Thoracic aorta endothelial cell (primary cell): ENCODE data around the genes VCX, CLDN34 and MSL3.

GRCh38 chrX:3817325-3818130 is 104.1 kb upstream of the PRKX start:
- CAGE, long polyA plus RNA, result no peak

DNA sequence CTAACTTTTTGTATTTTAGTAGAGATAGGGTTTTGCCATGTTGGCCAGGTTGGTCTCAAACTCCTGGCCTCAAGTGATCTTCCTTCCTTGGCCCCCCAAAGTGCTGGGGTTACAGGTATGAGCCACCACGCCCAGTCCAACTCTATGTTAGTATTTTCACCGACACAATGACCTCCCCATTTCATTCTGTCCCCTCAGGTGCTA is 146.0 kb downstream of the VCX3A start:
- CAGE, long polyA plus RNA, result no peak

GRCh38 chrX:7842864-7843410 is at the start of gene VCX:
VCX (plus strand) TSS chrX:7843171.
- CAGE, long polyA plus RNA, result no peak

- CAGE, long polyA plus RNA, result no peak
These were observed 16.8 kb downstream of the FAM9A start for GRCh38 chrX:8784329-8784782.

DNA sequence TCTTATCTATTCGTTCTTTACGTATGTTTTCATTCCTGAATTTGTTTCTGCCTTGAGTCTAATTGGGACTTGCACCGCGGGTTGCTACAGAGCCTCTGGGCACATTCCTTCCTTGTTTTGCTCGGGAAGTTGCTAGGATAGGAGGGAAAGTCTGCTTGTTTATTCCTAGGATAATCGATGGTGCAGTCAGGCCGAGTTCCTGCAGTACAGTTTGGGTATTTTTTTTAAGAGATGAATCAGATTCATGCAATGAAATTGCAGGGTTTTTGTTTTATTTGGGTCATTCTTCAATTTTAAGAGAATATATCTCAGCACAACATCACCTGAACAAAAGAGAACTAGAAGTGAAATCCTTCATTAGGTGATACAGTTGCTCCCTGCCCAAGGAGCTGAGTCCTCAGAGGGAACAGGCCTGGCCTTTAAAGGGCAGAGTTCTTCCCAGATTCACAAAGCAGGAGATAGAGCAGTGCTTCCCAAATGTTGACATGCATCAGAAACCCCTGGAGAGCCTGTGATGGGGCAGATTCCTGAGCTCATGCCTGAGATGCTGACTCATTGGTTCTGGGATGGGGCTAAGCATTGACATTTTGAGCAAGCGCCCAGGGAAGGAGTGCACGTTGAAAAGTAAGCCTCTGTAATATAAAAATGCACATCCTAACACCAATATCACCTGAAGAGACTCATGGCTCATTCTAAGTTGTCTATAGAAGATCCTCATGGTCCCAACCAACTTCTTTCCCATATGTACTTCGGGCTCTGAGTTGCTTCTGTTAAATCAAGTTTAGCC is 115.0 kb upstream of the FAM9B start:
- CAGE, long polyA plus RNA, result no peak

DNA sequence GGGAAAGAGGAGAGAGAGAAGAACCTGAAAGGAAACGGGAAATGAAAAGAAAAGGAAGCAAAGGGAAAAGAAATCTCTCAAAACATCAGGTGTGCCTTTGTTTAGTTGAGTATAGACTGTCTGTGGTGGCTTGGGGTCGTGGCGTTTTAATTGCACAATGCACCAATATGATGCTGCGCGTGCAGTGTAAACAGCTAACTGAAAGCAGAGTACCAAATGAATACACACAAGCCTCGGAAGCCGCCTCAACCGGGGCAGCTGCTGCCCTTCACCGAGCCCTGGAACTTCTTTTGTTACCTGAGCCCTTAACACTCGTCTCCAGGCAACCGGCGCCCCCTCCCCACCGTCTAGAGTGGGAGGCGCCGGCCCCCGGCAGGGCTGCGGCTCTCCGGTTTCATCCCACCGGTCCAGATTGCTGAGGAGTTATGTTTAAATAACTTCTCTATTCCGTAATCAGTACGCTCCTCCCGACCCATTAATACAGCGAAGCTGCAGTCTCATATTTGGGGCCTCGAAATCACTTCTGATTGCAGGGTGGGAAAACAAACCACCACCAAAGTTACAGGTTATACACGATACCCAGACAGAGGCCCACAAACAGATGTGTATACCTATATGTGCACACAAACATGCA is 173.2 kb upstream of the TBL1X start:
- CAGE, long polyA plus RNA, result no peak

- CAGE, long polyA plus RNA, result no peak
These were observed 123.6 kb upstream of the TBL1X start for GRCh38 chrX:9340848-9342054.

DNA sequence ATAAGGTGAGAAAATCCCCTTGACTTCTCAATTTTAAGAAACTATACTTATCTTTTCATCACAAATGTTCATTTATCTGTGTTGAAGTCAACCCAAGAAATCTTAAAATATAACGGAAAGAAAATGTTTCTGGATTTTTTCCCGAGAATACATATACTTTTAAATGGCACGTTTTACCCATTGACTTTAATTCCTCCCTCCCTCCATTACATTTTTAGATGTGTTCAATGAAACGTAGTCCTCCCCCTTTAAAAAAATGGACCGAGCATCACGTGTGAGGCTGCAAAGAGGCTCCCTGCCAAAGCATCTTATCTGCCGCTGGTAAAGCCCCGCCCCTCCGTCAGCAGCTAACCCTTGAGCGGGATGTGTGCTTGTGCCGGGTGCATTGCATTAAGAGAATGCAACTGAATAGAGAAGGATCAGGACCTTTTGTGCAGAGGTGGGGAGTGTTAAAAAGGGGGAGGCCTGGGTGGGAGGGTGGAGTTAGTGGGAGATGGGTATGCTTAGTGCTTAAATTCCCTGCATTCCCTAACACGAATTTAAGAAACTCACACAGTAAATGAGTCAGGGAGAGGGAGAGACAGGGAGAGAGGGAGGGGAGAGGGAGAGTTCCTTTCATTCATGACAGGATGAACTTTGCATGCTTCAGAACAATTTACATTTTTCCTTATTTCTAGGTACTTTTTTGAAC is 65.9 kb downstream of the TBL1X start:
- CAGE, long polyA plus RNA, result no peak

- CAGE, long polyA plus RNA, result no peak
These were observed 108.6 kb downstream of the TBL1X start for GRCh38 chrX:9573269-9574007.

DNA sequence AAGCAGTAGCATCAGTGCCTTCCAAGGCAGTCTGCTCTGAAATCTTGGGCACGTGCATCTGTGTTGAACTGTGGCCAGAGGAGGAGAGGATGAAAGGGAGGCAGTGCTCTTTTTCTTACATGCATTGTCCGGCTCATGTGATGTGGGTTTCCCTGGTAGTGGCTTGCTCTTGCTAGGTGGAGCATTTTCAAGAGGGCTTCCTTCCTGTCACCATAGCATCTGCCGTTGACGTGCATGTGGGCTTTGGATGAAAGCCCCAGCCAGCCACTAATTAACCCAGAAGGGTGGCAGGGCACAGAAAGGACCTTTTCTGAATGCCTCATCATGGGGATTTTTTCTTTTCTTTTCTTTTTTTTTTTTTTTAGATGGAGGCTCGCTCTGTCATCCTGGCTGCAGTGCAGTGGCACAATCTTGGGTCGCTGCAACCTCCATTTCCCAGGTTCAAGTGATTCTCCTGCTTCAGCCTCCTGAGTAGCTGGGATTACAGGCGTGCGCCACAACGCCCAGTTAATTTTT is 121.3 kb downstream of the GPR143 start:
- CAGE, long polyA plus RNA, result no peak

DNA sequence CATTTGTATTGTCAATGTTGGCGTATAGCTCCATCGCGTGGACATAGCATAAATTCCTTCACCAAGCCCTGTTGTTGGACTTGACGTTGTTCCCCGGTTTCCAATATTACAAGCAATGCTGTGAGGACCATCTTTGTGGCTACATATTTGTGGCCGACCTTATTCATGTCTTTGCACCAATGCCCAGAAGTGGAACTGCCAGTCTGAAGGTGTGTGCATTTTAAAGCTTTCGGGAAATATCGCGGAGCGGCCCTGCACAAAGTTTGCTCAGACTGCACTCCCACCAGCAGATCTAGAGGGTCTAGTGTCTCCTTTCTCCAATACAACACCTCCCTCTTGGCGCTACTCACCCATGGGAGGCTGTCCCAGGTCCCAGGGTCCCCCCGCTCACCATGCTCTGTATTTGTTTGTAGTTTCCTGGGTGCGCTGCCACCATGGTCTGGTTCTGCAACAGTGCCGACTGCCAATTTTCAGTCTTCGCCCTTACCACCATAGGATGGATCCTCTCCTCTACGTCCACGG is at the start of gene CLDN34:
Gene CLDN34, plus strand, starts transcription at position 435 of the 522 bp plus-strand sequence.
- CAGE, long polyA plus RNA, result no peak

- CAGE, long polyA plus RNA, result no peak
These were observed 45.2 kb upstream of the CLCN4 start for GRCh38 chrX:10111380-10112215.

- CAGE, long polyA plus RNA, result no peak
These were observed 14.6 kb upstream of the CLCN4 start for GRCh38 chrX:10142092-10142595.

DNA sequence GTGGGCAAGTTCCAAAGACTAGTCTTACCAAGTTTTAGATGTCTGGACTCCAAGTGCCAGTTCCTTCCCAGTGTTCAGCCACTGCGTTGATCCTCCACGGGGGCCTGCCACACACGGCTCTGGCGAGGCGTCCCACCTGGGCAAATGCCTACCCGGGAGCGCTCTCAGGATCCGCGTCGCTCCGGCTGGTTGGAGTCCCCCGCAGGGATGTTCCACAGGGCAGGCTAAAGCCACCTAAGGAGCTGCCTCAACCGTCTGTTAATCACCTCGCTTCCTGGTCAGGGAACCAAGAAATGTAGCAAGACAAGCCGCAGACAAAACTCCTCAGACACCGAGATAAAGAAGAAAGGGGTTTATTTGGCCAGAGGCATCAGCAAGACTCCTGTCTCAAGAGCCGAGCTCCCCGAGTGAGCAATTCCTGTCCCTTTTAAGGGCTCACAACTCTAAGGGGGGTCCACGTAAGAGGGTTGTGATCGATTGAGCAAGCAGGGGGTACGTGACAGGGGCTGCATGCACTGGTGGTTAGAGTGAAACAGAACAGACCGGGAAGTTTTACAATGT is 30.7 kb downstream of the MID1 start:
- CAGE, long polyA plus RNA, result no peak

DNA sequence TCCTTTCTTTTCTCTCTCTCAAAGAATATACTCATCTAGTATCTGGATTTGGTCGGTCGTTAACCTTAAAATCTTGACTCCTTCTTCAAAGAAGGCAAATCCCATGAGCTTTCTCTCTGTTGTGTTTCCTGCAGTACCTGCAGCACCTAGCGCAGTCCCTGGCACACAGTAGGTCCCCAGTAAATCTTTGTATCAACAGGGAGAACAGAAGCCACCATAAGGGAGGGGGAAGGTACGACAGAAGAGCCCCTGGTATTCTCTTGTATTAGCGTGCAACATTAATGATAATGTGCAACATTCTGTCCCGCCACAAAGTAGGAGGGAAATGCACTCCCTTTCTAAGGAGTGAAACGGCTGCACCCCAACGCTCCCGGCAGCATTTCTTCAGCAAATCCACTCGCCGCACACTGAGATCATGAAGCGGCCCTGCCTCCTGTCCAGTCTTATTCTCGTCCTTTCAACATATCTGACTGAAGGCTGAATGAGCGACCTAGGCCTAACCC is 133.6 kb downstream of the AMELX start:
- CAGE, long polyA plus RNA, result no peak

DNA sequence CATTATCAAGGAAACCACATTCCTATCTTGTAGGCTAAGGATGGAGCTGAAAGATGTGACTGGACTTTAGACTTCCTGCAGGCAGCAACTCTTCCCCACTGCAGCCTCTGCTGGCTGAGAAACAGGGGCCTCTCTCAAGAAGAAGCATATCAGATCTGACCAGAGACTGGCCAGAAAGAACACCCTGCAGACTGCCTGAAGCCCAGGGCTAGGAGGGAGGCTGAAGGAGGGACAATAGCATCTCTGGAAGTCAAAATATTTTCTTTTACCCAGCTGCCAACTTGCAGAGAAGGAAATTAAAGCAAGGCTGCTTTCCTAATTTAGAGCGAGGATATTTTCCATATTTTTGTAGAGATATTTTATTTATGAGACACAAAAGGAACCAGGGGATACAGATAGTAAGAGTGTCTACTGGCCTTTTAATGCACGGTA is 168.5 kb downstream of the AMELX start:
- CAGE, long polyA plus RNA, result no peak

DNA sequence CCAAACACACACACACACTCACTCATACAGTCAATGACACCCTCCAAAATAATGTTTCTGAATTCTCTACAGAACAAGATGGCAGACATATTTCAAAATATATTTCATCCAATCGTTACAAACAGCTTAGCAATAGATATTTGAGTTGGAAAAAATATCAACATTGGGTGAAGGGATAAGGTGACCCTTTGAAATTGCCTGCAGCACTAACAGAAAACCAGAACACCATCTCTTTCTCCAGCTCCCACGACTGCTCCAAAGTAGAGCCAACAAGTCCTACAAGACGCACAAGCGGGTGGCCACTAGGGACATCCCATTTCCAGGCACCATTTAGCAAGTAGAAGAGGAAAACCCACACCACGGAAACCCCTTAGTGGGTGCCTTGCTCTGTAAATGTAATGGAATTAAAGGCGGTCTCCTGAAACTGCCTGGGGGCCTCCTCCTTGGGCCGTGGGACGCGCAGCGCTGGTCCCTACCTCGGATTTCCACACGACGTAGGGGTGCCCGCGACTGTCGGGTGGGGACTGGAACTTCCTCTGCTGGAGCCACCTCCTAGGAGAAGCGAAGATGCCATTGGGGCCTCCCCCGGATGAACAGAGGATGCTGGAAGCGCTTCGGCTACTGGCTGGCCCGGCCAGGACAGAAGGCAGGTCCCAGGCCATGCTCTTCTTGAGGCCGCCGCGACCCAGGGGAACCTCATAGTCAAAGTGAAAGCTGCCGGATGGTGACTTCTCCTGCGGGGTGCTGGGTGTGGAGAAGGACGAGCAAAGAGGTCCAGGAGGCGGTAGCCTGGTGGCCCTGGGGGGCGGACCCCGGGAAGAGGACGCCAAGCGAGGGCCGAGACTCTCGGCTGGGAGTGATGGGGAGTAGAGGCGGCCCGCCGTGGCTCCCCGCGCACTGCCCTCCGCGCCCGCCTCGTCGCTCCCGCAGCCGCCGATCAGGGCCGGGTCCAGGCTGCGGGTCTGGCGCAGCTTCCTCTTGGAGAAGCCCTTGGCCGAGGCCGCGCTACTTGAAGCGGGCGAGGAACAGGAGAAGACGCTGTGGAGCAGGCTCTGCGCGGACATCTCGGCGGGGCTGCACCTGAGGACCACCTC is 1.6 kb downstream of the ARHGAP6 start:
- CAGE, long polyA plus RNA, result no peak

DNA sequence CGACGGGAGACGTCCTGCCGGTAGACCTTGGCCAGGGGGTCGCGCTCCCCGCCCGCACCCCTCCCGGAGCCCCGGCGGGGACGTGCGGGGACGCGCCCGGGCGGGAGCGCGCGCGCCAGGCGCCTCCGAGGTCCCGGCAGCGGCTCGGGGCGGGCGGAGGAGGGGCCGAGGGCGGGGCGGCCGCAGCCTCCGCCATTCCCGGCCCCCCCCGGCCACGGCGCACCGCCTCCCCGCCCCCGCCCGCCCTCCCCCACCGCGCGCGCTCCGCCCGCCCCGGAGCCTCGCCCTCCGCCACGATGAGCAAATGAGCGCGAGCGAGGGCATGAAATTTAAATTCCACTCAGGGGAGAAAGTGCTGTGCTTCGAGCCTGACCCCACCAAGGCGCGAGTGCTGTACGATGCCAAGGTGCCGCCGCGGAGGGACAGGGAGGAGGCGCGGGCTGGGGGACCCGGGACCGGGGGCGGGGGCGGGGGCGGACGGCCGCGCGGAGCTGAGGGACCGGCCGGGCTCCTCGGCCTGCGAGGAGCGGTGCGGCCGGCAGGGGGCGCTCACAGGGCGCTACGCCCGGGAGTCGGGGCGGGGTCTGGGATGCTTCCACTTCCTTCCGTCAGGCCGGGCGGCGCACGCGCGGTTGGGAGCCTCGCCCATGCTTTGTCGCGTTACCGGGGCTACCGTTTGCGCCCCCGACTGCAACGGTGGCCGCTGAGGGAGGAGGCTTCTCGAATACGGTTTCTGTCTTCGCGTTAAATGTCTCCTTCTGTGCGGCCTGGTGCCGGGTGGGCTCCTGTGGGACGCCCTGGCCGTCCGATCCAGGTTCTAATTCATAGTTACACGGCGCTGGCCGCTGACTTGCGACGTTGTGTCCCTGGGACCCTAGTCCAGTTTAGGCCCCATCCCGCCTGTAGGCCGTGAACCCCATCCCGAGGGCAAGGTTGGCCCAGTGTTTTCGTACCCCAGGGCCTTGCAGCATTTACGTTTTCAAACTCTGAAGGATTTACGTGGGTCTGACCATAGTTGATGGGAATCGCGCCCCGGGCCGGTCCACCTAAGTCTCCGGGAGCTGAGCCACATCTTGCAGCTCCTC is at the start of gene MSL3:
Gene MSL3, plus strand, starts transcription at position 278 of the 1,085 bp plus-strand sequence.
- CAGE, long polyA plus RNA, result no peak

GRCh38 chrX:11760966-11761386 is 2.9 kb downstream of the MSL3 start:
- CAGE, long polyA plus RNA, result no peak

- CAGE, long polyA plus RNA, result no peak
These were observed 10.1 kb downstream of the MSL3 start for GRCh38 chrX:11768059-11768633.